Mesenchymal stem cell of the bone marrow (primary cell): ENCODE data around the genes TMEM120A and SSC4D.

DNA sequence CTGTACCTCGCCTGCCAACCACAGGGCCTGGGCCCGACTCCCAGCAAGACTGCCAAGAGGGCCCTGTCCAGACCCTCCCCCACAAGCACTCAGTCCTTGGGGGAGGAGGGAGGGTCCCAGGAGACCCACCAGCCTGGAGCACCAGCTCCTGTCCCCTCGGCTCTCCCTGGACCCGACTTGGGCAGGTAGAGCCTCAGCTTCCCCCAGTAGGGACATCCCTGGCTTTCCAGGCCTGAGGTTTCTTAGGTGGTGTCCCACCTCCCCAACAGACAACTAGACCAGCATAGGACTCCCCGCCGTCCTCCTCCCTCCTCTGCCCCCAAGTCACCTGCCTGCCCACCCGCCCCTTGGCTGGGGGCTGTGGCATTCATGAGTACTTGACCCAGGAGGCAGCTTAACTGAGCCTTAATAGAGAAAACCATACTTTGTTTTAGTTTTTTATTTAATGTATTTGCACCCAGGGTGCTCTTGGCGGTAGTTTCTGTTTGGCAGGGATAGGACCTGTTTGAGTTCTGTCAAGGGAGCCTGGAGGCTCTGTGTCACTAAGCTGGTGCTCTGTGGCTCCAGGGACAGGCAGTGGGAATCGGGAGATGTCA, 48.2 kb downstream of the RCC1L start:
- CAGE, long polyA plus RNA, result no peak

GRCh38 chr7:75440486-75440884, 45.1 kb downstream of the TRIM73 start:
- CAGE, long polyA plus RNA, result no peak

- CAGE, long polyA plus RNA, result no peak
These were observed 43.4 kb downstream of the POM121C start for GRCh38 chr7:75442418-75443284.

GRCh38 chr7:75553315-75553635, 61.2 kb downstream of the SPDYE5 start:
- CAGE, long polyA plus RNA, result no peak

DNA sequence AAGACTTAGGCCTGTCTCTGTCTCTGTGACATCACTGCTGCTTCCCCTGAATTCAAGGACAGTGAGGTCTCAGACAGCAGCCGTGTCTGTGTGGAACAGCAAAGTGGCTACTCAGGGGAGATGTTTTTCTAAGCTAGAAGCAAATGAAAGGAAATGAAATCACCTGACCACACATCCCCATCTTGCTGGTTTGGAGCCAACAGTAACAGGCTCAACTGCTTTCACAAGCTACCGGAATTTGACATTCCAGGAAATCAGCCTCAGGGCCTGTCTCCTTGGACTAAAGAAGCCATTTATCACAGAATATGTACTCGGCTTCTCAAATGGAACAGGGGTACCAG, 73.0 kb downstream of the SPDYE5 start:
- CAGE, long polyA plus RNA, result no peak

- CAGE, long polyA plus RNA, result no peak
These were observed 25.9 kb downstream of the HIP1 start for GRCh38 chr7:75712677-75713387.

DNA sequence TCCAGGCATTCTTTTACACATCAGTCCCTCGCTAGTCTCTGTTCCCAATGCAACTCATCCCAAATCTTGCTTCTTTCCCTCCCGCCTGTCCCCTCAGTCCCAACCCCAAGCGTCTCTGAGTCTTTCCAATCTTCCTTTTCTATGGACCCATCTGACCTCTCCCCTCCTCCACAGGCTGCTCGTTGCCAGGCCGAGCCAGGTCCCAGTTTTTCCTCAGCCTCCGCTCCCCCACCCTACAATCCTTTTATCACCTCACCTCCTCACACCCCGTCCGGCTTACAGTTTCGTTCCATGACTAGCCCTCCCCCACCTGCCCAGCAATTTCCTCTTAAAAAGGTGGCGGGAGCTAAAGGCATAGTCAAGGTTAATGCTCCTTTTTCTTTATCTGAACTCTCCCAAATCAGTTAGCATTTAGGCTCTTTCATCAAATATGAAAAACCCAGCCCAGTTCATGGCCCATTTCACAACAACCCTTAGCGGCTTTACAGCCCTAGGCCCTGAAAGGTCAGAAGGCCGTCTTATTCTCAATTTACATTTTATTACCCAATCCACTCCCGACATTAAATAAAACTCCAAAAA, 8.7 kb upstream of the CCL26 start:
- CAGE, long polyA plus RNA, result no peak

GRCh38 chr7:75872285-75872943, 6.4 kb upstream of the RHBDD2 start:
- CAGE, long polyA plus RNA, result no peak

DNA sequence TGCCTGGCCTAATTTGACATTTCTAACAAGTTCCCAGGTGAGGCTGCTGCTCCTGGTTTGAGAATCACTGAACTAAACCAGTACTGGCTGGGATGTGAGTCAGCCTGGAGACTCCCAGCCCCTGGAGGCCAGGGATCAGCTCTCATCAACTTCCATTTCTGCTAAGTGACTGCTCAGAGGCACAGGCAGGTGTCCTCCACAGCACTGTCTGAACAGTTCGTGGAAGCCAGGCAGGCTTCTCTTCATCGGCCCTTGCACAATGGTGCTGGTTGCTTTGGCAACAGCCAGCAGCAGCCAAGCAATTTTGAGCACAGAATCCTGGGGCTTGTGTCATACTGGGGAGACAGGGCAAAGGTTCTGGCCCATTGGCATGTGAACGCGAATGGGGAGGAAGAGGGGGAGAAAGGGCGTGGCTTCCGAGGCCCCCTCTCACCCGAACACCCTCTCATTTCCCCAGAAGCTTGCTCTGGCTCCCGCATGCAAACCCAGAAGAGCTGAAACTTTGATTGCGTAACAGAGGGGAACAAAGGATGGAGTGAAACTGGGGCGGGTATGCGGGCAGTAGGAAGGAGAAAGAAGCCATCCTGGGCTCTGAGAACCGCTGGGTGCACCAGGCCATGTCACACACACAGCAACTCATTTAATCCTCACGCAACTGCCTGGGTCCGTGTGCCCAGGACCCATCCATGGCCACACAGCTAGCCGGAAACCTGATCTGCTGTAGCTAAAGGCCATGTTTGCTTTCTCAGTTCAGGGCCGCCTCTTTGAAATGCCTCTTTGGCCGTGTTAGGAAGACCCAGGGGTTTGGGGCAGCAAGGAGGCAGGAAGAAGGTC, 8.9 kb upstream of the POR start:
- CAGE, long polyA plus RNA, result no peak

DNA sequence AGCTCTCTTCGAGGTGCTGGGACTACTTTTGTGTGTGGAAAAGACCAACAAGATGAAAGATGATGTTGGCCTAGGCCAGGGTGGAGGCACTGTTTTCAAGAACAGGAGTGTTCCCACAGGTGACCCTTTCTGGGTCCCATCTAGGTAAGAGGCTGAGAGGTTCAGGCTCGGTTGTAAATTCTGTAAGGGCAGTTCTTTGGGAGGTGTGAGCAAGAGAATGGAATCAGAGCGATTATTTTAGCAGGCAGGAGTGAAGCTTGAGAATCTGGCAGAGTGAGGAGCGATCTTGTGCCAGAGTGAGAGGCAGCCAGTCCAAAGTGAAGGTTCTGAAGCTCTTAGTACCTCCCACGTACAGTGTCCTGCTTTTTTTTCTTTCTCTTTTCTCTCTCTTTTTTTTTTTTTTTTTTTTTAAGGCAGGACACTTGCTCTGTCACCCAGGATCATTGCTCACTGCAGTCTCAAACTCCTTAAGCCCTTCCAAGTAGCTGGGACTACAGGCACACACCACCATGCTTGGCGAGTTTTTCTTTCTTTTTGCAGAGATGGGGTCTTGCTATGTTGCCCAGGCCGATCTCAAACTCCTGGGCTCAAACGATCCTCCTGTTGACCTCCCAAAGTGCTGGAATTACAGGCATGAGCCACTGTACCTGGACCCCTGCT, 10.8 kb downstream of the POR start:
- CAGE, long polyA plus RNA, result no peak

DNA sequence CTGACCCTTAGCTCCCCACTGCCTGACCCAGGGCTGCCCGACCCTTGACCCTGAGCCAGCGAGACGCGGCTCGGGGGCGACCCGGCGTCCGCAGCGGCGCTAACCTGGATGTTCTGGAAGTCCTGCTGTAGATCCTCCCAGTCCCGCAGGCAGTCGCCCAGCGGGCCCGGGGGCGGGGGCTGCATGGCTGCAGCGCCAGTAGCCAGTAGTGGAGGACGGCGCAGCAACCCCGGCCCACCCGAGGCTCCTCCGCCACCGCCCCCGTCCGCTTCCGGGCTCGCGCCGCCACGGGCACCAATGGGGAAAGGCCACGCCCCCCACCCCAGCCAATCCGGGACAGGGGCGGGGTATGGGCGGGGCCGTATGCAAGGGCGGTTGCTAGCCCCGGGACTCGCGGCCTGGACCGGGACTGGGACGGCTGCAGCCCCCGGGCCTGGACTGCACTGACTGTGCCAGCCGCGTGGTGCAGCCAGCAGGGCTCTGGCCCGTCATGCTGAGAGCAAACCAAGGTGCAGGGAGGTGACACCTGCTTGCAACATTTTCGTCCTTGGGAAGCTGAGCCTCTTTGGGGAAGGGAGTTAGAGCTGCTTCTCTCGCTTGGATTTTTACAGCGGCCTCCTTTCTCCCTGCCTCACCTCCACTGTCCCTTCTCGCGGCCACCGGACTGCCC, at the start of gene TMEM120A:
TSS of gene TMEM120A (minus strand) at position 210 of the 670 bp plus-strand sequence.
- CAGE, long polyA plus RNA, result no peak

GRCh38 chr7:76011218-76012120, 17.1 kb upstream of the TMEM120A start:
- CAGE, long polyA plus RNA, result no peak

- CAGE, long polyA plus RNA, result no peak
These were observed 16.7 kb downstream of the MDH2 start for GRCh38 chr7:76064613-76064926.

DNA sequence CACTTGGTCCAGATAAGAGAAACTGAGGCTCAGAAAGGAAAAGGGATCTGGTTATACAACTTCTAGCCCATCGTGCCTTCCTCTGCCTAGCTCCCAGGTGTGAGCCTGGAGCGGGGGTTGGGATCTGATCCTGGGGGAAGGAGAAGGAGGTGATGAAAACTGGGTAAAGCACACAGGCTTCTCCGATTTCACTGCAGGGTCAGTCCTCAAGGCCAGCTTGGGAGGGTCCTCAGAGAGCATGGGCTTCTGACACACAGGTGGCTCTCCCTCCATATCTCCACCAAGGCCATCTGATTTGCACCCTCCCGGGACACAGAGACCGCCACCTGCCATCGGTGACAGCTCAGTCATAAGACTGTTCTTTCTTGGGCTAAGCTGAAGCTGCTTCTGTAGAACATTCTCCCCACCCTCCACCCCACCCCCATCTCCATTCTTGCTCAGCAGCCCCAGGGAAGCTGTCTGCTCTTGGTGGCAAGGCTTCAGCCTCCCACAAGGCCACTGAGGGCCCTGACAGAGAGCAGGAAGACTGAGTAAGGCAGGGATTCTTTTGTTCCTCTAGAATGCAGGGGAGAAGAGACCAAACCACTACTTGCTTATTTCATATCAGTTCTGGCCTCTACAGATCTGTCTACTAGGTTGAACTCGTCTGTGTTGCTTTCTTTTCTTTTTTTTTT, 16.5 kb downstream of the SRRM3 start:
- CAGE, long polyA plus RNA, result no peak

DNA sequence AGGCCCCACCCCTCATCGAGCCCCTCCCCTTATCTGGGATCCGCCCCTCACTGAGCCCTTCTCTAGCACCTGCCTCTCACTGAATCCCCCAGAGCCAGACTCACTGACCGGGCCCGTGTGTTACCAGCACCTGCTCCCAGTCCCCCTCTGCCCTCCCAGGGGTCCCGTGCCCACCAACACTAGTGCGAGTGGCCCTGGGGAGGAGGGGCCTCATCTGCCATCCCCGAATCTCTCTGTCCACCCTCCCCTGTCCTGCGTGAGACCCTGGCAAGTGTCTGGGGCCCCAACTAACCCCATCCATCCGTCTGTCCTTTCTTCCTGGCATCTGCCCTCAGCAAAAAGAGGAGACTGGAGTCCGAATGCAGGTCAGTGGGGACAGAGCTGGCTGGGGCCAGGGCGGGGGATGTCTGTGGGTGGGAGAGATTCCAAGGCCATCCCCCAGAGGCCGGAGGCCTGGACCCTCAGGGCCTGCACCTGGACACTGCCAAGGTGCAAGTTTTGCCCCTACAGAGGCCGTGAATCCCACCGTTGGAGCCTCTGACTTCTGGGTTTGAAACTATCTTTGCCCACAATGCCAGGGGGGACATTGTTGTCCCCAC, 41.8 kb upstream of the HSPB1 start:
- CAGE, long polyA plus RNA, result no peak

- CAGE, long polyA plus RNA, result no peak
These were observed 887 bp upstream of the YWHAG start for GRCh38 chr7:76359719-76360036.

- CAGE, long polyA plus RNA, result no peak
These were observed at the start of gene SSC4D for GRCh38 chr7:76409528-76409980. Gene SSC4D (minus strand): TSS chr7:76409697.

- CAGE, long polyA plus RNA, result no peak
These were observed 14.8 kb downstream of the ZP3 start for GRCh38 chr7:76439605-76439971.

DNA sequence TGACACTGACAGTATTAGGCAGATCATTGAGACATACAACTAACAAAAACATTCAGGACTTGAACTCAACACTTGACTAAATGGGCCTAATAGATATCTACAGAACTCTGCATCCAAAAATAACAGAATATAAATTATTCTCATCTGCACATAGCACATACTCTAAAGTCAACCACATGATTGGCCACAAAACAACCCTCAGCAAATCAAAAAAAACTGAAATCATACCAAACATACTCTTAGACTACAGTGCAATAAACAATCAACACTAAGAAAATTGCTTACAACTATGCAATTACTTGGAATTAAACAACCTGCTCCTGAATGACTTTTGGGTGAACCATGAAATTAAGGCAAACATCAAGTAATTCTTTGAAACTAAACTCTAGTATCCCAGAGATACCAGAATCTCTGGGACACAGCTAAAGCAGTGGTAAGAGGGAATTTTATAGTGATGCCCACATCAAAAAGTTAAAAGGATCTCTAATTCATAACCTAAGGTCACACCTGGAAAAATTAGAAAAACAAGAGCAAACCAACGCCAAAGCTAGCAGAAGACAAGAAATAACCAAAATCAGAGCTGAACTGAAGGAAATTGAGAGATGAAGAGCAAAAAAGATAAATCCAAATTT, 31.1 kb downstream of the POMZP3 start:
- CAGE, long polyA plus RNA, result no peak

DNA sequence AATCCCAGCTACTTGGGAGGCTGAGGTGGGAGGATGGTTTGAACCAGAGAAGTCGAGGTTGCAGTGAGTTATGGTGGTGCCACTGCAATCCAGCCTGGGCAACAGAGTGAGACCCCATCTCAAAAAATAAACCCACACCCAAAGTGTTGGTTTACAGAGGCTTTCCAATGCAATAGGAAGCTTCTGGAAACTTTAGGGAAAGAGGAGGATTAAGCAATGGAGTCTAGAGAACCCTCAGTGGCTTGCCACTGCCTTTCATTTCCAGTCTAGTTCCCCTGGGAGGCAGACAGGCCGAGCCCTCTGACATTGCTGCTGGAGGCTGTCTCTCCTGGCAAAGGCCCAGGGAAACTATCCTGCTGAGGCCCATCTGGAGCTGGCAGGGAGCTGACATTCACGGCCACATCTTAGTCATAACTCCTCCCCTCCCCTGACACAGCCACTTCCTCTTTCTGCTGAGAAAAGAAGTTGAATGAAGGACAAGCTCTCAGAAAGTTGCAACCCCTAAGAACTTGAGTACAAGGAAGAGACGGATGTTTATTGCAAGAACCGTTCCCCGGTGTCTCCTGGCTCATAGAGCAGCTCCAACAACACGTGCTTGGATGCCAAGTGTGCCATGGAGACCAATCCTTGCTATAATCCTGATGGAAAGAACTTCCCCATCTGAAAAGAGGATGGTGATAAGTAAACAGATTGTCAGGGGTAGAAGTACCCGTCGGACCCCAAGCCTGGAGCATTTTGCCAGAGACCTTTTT, 21.1 kb downstream of the POMZP3 start:
- CAGE, long polyA plus RNA, result no peak